Mesenchymal stem cell of Wharton's jelly (primary cell): ENCODE measurements around a stretch of chr11.

GRCh38 chr11:62456577-62457065 lies 37.8 kb downstream of the SCGB1A1 start:
- CAGE, long polyA plus RNA, result no peak

GRCh38 chr11:62516754-62517502 lies 29.7 kb downstream of the AHNAK start:
- CAGE, long polyA plus RNA, result no peak

GRCh38 chr11:62518593-62518841 lies 28.1 kb downstream of the AHNAK start:
- CAGE, long polyA plus RNA, result no peak

GRCh38 chr11:62529377-62530097 lies 17.1 kb downstream of the AHNAK start:
- CAGE, long polyA plus RNA, result no peak

DNA sequence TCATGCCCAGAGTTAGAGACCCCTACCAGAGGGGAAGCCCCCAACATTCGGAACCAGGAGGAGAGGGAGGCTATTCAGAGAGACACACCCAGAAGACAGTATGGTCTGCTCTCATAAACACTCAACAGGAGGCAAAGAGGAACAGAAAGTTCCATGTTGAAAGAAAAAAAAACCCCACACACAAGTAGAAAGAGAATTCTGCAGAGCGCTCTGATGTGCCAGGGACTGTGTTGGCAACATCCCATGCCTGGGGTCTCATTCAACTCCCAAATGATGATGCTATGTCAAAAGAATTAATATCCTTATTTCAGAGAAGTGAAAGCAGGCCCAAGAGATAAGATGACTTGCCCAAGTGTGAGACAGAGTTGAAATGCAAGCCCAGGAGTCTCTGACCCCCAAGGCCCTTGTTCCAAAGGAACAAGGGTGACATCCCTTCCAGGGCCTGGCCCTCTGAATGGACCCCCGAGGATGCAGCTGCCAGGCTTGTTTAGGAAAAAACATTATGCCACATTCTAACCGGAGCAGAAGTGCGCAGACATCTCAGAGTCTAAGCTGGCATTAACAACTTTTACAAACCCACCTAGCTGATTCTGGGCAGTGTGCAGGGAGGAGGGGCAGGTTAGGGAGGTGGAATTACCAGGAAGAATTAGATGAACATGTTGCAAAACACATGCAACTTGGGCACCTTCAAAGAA lies 5.0 kb downstream of the AHNAK start:
- CAGE, long polyA plus RNA, result no peak

GRCh38 chr11:62587708-62587982 lies 3.7 kb downstream of the TUT1 start:
- CAGE, long polyA plus RNA, result no peak

DNA sequence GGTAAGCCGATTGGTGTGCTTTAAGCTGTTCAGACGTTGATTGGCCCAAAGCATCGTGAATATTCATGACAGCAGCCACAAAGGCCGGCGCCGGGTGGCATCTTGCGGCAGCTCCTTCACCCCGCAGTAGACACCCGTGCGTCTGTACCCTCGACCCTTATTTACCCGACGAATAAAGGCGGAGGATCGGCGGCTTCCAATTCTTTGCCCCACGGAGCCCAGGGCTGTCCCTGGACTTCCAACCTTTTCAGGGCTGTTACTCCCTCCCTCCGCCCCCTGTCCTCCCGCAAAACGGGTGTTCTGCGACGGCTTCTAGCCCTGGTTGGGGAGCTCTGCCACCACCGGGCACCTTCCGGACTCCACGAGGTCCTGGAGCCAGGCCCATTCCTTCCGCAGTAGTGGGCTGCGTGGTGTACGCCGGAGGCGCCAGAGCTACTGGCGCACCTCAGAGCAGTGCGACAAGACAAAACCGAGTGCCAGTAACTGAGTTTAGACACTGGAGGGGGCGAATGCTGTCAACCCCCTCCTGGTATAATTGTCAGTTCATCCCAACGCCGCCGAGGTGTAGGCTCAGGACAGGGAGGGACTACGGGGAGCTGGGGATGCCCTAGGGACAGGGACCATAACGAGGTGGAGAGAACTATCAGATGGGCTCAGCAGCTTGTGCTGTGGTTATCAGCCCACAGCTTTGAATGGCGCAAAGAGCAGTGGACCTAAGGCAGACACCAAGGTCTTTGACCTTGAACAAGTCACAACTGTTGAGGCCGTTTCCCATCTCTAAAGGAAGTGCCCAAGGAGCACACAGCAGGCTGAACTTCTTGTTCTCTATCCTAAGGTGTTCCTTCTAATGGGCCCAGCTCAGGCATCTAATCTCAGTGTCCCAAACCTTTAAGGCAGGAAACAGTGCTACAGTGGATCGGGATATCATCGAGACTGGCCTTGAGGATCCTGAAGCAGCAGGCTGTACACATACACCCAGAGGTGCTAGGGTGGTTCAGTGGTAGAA lies 711 bp upstream of the TUT1 start:
- CAGE, long polyA plus RNA, result no peak

GRCh38 chr11:62600891-62601386 lies 726 bp downstream of the MTA2 start:
- CAGE, long polyA plus RNA, result no peak

GRCh38 chr11:62713691-62714222 lies 6.3 kb downstream of the GNG3 start:
- CAGE, long polyA plus RNA, result no peak

GRCh38 chr11:62718675-62719281 lies 8.5 kb downstream of the HNRNPUL2 start:
- CAGE, long polyA plus RNA, result no peak

DNA sequence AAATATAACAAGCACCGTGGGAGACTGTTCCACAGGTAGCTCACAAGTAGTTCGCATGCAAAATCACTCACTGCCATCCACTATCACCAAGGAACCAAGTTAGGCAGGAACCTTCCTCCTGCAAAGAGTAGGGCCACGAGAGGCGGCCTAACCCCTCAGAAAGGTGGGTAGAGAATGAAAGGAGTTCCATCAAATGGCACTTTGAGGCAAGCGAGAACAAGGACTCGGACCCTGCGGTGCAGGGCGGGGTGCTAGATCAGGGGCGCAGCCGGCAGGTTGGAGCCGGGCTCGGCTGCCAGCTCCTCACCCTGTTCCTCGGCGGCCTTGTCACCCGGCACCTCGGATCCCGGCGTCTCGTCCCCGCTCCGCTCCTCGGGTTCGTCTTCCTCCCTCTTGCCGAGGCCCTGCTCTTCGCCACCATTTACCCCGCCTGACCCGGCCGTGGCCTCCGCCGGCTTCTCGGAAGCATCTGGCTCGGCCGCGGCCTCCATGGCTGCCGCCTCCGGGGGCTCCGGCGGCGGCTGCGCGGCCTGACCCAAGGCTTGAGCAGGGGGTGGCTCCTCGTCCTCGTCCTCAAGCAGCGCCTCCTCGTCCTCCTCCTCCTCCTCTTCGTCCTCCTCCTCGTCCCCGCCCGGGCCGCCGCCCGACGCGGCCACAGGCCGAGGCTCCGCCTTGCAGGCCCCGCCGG lies 801 bp downstream of the HNRNPUL2 start:
- CAGE, long polyA plus RNA, result no peak

DNA sequence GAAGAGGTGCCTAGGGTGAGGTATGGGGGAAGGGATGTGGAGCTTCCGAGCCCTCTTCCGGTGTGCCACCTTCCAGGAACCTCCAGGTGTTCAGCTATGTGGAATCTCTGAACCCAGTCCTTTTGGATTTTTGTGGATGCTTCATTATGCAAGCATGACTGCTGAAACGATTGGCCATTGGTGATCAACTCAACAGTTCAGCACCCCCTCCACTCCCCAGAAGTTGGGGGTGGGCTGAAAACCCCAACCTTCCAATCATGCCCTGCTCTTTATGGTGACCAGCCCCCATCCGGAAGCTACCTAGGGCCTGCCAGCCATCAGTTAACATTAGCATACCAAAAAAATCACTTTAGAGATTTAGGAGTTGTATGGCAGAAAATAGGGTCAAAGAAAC lies 3.5 kb upstream of the POLR2G start:
- CAGE, long polyA plus RNA, result no peak

GRCh38 chr11:62788835-62789915 lies 2.0 kb downstream of the TMEM179B start:
- CAGE, long polyA plus RNA, result no peak

DNA sequence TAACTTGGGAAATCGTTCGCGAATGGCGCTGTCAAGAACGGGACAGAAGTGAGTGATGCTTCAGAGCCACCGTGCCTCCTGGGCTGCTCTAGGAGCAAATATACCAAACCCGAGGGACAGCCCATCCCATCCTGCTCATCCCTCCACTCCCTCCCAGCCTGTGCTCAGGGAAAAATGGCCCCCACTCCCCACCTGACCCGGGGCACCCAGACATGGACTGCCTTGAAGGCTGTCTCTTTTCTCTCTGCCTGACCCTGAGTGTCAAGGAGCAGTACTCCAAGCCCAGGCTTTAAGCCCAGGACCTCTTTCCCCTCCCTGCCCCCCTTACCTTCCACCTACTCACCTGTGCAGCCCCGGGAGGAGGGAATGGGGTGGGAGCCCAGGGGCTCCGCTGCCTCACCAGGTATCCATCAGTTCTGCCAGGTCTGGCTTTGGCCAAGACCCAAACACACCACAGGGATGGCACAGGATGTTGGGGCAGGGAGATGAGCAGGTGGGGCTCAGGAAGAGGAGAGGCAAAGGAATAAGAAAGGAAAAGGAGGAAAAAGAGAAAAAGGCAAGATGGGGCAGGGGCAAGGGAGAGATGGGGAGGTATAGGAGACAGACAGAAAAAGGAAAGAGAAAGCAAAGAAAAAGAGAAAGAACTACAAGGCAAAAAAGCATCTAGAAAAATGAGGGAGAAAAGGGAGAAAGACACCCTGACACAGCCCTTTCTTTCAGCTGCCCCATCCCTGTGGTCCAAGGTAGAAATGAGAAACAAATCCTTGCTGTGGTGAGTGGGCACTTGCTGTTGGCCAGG lies 6.5 kb downstream of the NXF1 start:
- CAGE, long polyA plus RNA, result no peak

DNA sequence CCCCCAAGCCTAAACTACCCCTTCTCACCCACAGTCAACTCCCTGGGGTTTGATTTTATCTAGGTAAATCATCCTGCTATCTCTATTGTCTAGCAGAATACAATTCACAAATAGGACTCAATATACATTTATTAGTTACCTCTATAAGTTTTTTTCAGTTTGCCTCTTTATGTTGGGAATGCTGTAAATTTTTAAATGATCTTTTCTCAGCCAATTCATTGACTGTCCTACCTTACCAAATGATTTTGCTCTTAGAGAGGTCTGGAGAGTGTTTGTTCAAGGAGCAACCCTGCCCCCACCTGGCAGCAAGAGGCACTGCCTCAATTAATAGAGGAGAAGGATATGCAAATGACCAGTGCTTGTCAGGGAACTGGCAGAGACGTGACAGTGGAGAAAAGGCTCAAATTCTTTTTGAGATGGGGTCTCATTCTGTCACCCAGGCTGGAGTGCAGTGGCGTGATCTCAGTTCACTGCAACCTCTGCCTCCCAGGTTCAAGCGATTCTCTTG lies 18.1 kb upstream of the SLC3A2 start:
- CAGE, long polyA plus RNA, result no peak

DNA sequence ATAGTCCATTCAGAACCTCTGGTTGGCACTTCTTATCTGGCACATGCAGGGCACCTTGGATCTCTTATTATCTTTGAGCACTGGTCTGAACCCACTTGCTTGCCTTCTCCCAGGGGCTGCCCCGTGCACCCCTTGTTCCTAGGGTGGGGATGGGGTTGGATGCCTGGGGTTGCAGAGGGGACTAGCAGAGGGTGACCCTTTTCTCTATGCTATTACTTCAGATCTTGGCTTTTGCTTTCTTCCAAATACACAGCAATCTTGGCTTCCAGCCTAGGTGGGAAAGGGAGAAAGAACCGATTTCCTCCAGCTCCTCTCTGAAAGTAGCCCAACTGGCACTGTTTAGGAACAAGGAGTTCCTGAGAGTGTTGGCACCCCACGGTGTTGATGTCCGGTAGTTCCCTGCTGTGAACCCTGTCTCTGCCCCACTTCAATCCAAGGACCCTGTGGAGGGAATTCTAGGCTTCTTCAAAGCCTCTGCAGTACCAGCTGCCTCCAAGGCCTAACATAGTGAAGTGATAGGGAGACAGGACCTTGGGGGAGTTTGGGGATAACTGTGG lies 1.2 kb upstream of the SLC3A2 start:
- CAGE, long polyA plus RNA, result no peak

GRCh38 chr11:63179452-63180260 lies 35.6 kb upstream of the SLC22A24 start:
- CAGE, long polyA plus RNA, result no peak

DNA sequence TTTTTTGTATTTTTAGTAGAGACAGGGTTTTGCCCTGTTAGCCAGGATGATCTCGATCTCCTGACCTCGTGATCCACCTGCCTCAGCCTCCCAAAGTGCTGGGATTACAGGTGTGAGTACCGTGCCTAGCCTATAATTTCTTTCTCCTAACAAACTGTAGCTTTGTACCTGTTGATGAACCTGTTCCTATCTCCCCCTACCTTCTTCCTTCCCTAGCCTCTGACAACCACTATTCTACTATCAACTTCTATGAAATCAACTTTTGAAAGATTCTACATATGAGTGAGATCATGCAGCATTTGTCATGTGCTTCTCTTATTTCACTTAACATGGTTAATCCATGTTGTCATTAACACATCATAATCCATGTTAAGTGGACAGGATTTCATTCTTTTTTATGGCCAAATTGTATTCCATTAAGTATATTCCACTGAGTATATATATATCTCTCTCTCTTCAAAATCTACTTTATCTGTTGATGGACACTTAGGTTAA lies 16.4 kb downstream of the SLC22A10 start:
- CAGE, long polyA plus RNA, result no peak

DNA sequence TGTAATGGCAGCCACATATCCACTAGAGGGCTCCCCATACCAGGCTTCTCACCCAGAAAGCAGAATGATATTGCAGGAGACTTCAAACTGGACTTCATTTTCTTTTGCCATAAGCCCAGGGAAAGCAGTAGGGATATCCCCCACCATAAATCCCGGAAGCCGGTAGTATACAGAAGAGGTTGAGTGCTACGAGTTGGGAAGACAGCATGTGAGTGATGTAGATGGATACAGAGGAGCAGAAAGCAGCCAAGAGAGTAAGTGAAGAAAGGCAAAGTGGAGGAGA lies 12.1 kb downstream of the PLAAT5 start:
- CAGE, long polyA plus RNA, result no peak

DNA sequence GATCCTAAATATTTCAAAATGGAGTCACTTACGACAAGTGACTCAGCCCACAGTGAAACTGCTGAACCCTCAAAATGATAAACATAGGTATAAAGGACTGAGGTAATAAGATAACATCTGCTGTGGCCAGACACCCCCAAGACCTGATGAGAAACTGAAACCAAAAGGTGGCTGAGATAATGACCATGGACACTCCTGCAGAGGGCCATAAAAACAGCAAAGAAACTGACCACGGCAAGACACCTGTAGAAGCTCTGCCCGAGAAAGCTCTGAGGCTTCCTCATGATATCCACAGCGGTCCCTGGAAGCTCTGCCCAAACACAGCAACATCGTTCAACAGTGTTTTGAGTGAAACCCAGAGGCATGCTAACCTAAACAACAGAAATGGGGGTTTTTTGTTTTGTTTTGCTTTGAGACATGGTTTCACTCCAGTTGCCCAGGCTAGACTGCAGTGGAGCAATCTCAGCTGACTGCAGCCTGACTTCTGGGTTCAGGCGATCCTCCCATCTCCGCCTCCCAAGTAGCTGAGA lies 1.6 kb upstream of the PLAAT4 start:
- CAGE, long polyA plus RNA, result no peak